ENCODE measurements around a stretch of chr4.

DNA sequence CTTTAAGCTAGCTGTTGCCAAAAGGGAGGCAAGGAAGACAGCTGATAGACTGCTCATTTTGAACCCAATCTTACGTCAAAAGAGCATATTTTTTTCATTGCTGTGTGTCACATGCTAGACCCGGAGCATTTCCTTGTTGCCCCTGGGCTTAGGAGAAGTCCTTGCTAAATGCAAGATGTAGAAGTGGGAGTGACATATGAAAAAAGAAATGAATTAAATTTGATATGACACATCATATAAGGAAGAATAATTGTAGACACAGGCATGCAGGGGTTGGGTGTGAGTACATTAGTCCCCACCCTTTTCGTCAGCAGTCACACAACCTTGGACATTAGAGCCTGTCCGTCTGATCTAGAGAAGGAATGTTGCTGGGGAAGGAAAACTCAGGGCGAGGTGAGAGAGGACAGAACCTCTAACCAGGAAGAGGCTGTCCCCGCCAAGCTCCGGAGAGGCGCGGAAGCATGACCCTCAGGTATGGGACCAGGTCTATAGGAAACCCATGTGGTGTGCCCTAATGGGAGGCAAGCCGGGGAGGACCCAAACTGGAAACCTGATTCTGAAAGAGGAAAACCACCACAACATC lies 102.2 kb downstream of the RELL1 start:
- PRO-cap: no peak
CAGE:
- cytosol, long polyA minus RNA: no peak
- cytosol, long polyA plus RNA: no peak
- long polyA plus RNA: no peak
- nucleus, long polyA minus RNA: no peak
- nucleus, long polyA plus RNA: no peak

DNA sequence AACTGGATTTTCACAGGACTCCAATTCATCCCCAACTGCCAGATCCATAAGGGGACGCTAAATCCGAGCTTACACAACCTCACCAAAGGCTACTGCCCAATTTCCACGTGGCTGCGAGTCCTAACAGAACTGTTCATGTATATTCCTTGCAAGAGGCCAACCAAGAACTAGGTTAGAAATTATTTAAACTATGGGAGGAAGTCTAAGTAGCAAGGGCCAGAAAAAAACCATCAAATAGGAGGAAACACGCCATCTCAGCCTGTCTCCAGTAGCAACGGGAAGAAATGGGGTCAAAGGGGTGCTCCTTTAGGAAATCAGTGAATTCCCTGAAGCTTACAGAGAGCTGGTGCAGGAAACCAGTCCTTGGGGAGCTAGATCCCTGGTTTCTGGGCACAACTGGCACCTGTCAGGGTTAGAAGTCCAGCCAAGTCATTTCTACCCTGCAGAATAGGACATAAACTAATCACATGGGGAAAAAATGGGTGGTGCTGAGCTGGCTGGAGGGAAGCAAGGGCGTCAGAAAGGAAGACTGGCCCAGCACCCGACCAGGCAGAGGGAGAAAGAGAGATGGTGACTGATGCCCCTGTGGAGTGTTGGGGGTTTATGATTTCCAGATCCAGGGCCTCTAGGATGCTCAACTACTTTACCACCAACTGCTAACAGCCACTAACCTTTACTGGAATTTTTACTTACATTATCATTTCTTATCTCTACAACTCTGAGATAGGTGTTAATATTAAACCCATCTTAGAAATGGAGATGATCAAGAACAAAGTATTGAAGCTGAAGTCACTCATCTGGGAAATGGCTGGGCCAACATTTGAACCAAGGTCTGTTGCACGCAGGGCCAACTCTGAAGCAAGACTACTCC lies 20.5 kb downstream of the RELL1 start:
- PRO-cap: bidirectional peak, plus-strand start at position 317 of the sequence, minus-strand start at position 169 of the sequence; bidirectional peak, plus-strand start at position 519 of the sequence, minus-strand start at position 401 of the sequence
CAGE:
- cytosol, long polyA minus RNA: no peak
- cytosol, long polyA plus RNA: no peak
- long polyA plus RNA: no peak
- nucleus, long polyA minus RNA: no peak
- nucleus, long polyA plus RNA: no peak

DNA sequence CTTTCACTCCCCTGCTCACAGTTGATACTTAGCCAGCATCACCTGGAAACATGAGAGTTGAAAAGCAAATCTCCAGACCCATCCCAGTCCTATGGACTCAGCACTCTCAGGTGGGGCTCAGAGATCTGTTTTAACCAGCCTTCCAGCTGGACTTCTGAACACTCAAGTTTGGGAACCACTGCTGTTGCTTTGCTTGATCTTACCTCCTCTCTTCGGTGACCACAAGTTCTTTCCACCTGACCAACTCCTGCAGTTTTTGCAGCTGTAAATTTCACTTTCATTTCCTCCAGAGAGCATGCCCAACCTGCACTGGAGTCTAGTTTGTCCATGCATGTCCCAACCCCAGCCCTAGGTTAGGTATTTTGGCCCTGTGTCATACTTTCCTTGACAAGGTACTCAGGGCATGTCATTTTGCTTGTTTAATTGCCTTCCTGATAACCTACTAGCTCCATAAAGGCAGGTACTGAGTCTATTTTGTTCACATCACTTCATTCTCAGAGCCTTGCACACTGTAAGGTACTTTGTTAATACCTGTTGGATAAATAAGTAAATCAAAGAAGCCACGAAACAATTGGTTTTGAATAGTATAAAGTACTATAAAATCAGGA lies 10.3 kb downstream of the RELL1 start:
- PRO-cap: no peak
CAGE:
- cytosol, long polyA minus RNA: no peak
- cytosol, long polyA plus RNA: no peak
- long polyA plus RNA: no peak
- nucleus, long polyA minus RNA: no peak
- nucleus, long polyA plus RNA: no peak

DNA sequence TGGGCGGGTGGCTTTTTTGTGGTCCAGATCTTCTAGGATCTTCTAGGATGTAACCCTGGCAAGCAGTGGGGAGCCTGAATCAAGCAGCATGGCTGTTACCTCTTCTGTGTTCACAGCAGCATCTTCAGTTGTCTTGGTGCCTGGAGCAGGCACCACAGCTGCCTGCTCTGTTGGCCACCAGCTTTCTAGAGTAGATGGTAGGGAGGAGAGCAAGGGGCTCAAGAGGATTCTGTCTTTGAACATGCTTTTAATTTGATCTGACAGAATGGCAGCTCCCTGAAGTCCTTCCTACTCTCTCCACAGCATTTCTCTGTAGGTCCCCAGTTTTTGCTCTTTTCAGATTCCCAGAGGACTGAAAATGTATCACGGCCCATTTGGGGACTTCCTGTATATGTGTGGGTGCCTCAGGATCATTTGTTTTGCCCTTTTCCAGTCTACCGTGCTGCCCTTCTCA lies 2.1 kb downstream of the TBC1D1 start:
- PRO-cap: no peak
CAGE:
- cytosol, long polyA minus RNA: no peak
- cytosol, long polyA plus RNA: no peak
- long polyA plus RNA: no peak
- nucleus, long polyA minus RNA: no peak
- nucleus, long polyA plus RNA: no peak

GRCh38 chr4:38078070-38079011 lies 118.1 kb downstream of the PTTG2 start:
- PRO-cap: no peak
CAGE:
- cytosol, long polyA minus RNA: no peak
- cytosol, long polyA plus RNA: no peak
- long polyA plus RNA: no peak
- nucleus, long polyA minus RNA: no peak
- nucleus, long polyA plus RNA: no peak

DNA sequence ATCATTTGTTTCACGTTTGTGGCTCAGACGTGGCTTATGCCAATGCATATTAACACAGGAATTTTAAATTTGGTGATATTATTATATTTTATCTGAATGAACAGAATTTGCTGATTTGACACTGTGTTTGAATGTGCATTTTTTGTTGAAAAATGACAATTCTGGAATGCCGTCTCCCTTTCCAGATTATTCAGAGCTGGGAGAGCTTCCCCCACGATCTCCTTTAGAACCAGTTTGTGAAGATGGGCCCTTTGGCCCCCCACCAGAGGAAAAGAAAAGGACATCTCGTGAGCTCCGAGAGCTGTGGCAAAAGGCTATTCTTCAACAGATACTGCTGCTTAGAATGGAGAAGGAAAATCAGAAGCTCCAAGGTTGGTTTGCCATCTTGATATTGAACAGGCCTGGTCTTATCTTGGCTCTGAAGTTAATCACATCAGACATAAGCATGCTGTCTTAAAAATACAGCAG lies 129.6 kb downstream of the PTTG2 start:
- PRO-cap: no peak
CAGE:
- cytosol, long polyA minus RNA: no peak
- cytosol, long polyA plus RNA: no peak
- long polyA plus RNA: no peak
- nucleus, long polyA minus RNA: no peak
- nucleus, long polyA plus RNA: no peak

- PRO-cap: no peak
CAGE:
- cytosol, long polyA minus RNA: no peak
- cytosol, long polyA plus RNA: no peak
- long polyA plus RNA: no peak
- nucleus, long polyA minus RNA: no peak
- nucleus, long polyA plus RNA: no peak
Measured at GRCh38 chr4:38367668-38368083, 296.3 kb upstream of the KLF3 start.

DNA sequence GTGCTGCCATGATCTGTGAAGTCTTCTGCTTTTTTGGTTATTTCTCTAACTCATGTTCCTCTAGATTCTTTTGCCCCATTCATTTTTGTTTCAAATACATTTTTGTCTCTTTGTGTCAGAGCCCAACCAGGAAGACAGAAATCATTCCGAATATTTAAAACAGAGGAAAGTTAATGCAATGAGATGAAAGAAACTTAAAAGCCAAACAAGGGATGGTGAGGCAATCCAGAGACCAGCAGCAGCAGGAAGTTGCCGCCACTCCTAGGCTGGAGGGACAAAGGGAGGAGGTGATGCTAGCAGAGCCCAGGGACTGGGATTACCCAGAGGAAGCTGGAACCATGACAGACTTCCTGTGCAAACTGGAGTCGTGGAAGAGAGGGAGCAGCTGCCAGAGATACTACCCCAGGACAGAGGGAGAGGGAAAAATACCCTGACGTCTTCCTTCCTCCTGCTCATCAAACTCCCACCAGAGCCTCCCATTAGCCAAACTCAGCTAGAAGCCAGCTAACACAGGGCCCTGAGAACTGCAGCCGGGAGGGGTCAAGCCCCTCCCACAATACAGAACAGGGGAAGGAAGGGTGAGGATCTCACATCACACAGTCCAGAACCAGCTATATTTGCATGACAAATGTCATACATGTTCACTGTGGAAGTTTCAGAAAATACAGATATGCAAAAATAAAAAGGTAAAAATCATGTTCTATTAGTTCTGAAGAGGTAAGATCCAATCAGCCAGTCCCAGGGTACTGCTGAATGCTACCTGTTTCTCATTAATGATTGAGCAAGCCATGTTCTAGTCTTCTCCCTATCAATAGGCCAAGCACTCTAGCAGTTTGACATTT lies 101.2 kb upstream of the KLF3 start:
- PRO-cap: no peak
CAGE:
- cytosol, long polyA minus RNA: no peak
- cytosol, long polyA plus RNA: no peak
- long polyA plus RNA: no peak
- nucleus, long polyA minus RNA: no peak
- nucleus, long polyA plus RNA: no peak

GRCh38 chr4:38654068-38654750 lies 9.8 kb upstream of the KLF3 start:
- PRO-cap: no peak
CAGE:
- cytosol, long polyA minus RNA: no peak
- cytosol, long polyA plus RNA: no peak
- long polyA plus RNA: no peak
- nucleus, long polyA minus RNA: no peak
- nucleus, long polyA plus RNA: no peak

DNA sequence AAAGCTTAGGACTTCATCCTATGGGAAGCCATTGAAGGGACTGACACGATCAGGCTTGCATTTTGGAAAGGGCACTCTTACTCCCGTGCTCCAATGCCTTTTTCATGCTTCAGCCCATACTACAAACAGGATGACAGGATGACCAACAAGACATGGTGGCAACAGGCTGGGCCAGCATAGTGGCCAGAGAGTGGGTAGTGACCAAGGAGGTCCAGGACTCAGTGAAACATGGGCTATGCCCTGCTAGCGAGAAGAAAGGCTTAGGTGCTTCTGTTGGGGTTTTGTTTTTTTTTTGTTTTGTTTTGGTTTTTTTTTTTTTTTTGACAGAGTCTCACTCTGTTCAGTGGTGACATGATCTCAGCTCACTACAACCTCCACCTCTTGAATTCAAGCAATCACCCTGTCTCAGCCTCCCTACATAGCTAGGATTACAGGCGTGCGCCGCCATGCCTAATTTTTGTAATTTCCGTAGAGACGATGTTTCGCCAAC lies 2.5 kb upstream of the KLF3 start:
- PRO-cap: no peak
CAGE:
- cytosol, long polyA minus RNA: no peak
- cytosol, long polyA plus RNA: no peak
- long polyA plus RNA: no peak
- nucleus, long polyA minus RNA: no peak
- nucleus, long polyA plus RNA: no peak

GRCh38 chr4:38677505-38677906 lies 13.5 kb downstream of the KLF3 start:
- PRO-cap: no peak
CAGE:
- cytosol, long polyA minus RNA: no peak
- cytosol, long polyA plus RNA: no peak
- long polyA plus RNA: no peak
- nucleus, long polyA minus RNA: no peak
- nucleus, long polyA plus RNA: no peak

DNA sequence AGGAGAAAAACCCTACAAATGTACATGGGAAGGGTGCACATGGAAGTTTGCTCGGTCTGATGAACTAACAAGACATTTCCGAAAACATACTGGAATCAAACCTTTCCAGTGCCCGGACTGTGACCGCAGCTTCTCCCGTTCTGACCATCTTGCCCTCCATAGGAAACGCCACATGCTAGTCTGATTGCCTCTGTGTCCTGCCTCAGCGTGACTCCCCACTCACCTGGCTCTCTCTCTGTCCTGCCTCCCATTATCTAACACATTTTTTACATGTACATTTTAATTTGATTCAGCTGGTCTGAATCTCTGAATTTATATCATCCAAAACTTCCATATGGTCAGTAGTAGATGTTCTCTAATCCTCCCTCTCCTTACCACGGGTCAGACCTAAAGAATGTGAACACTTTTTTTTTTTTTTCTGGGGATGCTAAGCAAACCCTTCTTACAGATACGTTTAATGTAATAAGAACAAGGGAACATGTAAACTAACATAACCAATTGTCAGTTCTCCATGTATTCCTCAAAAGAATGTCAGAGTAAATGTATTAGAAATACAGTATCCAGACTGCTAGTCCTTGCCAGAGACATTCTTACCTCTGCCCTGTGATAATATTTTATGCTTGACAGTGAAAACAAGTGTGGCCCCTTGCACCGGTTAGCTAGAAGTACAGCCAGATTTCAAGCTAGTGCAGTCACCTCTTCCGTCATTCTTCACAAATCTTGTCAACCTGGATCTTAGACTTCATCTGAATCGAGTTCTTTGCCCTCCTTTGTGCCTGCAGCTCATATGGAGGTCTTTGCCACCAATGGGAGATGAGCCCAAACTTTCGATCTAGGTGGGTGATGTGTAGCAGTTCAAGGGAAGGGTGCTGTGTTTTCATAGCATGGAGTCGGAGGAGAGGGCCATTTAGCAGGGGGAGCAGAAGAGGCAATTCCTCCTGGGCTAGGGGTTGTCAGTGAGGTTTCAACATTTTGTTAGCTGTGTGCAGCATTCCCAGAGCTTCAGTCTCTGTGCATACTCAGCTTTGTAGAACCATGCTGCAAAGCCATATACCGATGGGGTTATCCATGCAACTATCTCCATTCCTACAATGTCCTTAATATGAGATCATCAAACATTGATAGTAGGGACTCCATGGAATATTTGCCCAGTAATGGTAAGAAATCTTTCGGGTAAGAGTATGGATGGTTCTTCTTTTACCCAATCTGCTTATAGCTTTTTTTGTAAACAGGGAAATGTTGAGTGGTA lies 33.5 kb downstream of the KLF3 start:
- PRO-cap: no peak
CAGE:
- cytosol, long polyA minus RNA: no peak
- cytosol, long polyA plus RNA: no peak
- long polyA plus RNA: no peak
- nucleus, long polyA minus RNA: no peak
- nucleus, long polyA plus RNA: no peak

GRCh38 chr4:38753019-38753814 lies 29.6 kb downstream of the TLR10 start:
- PRO-cap: no peak
CAGE:
- cytosol, long polyA minus RNA: no peak
- cytosol, long polyA plus RNA: no peak
- long polyA plus RNA: no peak
- nucleus, long polyA minus RNA: no peak
- nucleus, long polyA plus RNA: no peak

DNA sequence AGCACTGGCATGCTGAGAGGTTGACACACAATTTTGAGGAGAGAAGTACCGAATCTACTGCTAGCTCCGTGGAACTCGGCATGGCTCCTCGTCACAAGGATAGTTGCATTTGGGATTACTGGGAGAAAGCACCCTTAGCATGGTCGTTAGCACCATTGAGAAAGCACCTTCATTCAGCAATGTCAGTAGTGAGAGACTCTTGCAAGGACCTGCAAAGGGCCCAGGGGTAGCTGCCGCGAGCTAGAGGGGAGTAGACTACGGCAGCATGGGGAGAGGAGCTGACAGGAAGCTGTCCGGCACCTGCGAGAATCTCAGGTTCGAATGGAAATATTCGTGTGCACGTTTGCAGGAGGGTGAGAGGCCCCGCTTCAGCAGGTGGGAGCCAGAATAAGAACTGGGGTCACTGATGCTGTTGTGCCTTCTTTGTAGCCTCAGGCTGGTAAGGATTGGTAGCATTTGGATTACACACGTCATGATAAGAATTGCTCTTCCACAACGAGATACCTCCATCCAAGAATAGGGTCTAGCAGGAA lies 20.2 kb downstream of the TLR10 start:
- PRO-cap: no peak
CAGE:
- cytosol, long polyA minus RNA: no peak
- cytosol, long polyA plus RNA: no peak
- long polyA plus RNA: no peak
- nucleus, long polyA minus RNA: no peak
- nucleus, long polyA plus RNA: no peak

DNA sequence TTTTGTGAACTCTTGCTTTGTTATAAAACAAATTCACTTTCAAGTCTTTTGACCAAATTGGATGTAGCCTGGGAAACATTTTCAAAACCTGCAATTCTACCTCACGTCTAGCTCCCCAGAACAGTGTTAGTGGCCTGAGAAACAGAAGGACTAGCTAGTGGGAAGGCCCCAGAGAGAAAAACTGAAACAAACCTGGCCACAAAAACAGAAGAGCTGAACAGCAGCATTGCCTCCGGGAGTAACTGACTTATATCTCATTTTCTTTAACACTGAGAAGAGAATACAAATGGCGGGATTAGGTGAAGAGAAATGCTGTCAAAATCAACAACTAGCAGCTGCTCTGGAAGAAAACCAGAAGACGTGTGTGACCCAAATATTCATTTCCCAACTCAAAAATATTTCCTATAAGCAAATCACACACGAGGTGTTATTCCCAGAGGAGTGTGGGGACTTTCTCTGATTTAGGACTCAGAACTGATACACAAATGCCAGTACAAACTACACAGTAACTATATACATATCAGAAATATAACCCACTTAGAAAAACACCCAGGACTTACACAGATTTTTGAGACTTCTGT lies 387 bp downstream of the TLR1 start:
- PRO-cap: no peak
CAGE:
- cytosol, long polyA minus RNA: no peak
- cytosol, long polyA plus RNA: no peak
- long polyA plus RNA: no peak
- nucleus, long polyA minus RNA: no peak
- nucleus, long polyA plus RNA: no peak

DNA sequence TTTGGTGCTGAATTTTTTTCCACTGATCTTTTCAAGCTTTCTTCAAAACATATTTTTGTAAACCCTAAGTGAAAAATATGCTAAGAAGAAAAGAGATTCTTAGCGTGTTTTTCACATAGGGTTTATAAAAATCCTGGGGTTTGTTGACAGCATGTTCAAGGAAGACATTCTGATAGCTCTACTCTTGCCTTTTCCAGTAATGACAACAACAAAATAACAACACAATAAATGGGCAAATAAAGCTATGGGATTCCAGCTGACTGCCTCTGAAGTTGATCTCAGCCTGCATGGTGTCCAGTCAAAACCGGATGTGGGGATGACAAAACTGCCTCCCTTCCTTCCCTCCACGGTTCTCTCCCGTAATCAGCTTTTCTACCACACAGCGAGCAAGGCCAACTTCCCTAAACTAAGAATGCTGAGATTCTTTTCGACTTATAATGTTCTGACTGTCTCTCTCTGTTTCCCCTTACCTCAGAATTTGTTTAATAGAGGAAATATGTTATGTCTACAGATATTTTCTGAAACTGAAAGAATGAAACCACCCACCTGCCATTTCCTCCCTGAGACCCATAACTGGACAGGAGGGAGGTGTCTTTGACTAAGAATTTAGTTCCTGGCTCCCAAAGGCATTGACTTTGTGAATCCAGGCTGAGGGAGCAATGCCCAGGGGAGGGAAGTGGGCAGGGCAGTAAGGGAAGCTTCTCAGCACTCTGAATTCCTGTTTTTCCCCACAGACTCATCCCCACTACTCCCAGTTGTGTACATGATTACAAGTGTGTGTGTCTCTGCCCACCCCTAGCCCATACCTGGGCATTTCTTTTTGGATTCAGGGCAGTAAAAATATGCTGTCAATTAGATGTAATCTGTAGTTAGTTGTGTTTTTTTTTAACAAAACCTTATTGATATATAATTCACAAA lies 1.0 kb upstream of the TLR1 start:
- PRO-cap: bidirectional peak, plus-strand start at position 349 of the sequence, minus-strand start at position 312 of the sequence
CAGE:
- cytosol, long polyA minus RNA: no peak
- cytosol, long polyA plus RNA: no peak
- long polyA plus RNA: no peak
- nucleus, long polyA minus RNA: no peak
- nucleus, long polyA plus RNA: no peak

DNA sequence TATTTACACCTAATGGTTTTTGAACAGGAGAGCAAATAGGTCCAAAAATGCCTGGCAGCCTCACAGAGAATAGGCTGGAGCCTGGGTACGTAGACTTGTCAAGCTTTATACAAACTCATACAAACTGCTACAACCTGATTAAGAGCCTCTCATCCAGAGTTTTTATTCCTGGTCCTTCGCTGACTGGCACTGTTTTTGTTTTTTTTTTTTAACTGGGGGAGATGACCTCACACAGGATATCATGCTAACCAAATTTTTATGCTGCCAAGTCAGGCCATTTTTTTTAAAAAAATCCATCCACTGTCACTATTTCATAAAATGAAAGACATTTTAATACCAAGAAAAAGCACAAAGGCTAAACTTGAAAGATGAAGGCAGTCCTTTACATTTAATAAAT lies 1.9 kb downstream of the FAM114A1 start:
- PRO-cap: no peak
CAGE:
- cytosol, long polyA minus RNA: no peak
- cytosol, long polyA plus RNA: no peak
- long polyA plus RNA: no peak
- nucleus, long polyA minus RNA: no peak
- nucleus, long polyA plus RNA: no peak

- PRO-cap: no peak
CAGE:
- cytosol, long polyA minus RNA: no peak
- cytosol, long polyA plus RNA: no peak
- long polyA plus RNA: no peak
- nucleus, long polyA minus RNA: no peak
- nucleus, long polyA plus RNA: no peak
Measured at GRCh38 chr4:38928916-38929741, 61.5 kb downstream of the FAM114A1 start.

GRCh38 chr4:38990243-38990604 lies 42.0 kb downstream of the TMEM156 start:
- PRO-cap: no peak
CAGE:
- cytosol, long polyA minus RNA: no peak
- cytosol, long polyA plus RNA: no peak
- long polyA plus RNA: no peak
- nucleus, long polyA minus RNA: no peak
- nucleus, long polyA plus RNA: no peak

- PRO-cap: no peak
CAGE:
- cytosol, long polyA minus RNA: no peak
- cytosol, long polyA plus RNA: no peak
- long polyA plus RNA: no peak
- nucleus, long polyA minus RNA: no peak
- nucleus, long polyA plus RNA: no peak
Measured at GRCh38 chr4:39037408-39038023, 5.3 kb upstream of the TMEM156 start.

Measured in endothelial cell of umbilical vein (primary cell).